Kidney (tissue), 2 donors: ENCODE measurements around the genes MAGEA2B, HAUS7 and CCNQ.

GRCh38 chrX:151985859-151986063 is 11.3 kb upstream of the GABRE start:
- PRO-cap: no peak
- RRBS: no CpG with 5 or more reads among the region's 2 CpGs

GRCh38 chrX:152156885-152157698 is 18.7 kb upstream of the MAGEA10 start:
- PRO-cap: no peak
- RRBS: no CpG with 5 or more reads among the region's 6 CpGs

- PRO-cap: no peak
- RRBS: no CpG with 5 or more reads among the region's 28 CpGs
Observed at GRCh38 chrX:152714390-152714873, at the start of gene MAGEA2B. Gene MAGEA2B (plus strand): TSS chrX:152714628.

DNA sequence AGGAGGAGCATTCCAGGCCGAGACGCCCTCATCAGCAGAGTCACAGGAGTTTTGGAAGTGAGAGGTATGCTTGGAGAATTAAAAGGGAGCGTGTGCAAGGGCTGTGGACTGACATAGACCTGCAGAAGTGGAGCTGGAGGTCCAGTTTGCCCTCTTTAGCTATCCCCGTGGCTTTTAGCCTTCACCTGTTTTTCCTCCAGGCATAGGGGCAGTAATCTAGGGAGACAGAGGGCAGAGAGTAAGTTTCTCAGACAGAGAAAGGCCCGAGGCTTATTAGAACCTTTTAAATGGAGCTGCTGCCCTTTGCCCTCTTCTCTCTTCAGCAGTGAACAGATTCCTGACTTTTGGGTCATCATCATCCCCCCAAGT is 758 bp downstream of the NSDHL start:
- PRO-cap: no peak
- RRBS: no CpG with 5 or more reads among the region's 5 CpGs

DNA sequence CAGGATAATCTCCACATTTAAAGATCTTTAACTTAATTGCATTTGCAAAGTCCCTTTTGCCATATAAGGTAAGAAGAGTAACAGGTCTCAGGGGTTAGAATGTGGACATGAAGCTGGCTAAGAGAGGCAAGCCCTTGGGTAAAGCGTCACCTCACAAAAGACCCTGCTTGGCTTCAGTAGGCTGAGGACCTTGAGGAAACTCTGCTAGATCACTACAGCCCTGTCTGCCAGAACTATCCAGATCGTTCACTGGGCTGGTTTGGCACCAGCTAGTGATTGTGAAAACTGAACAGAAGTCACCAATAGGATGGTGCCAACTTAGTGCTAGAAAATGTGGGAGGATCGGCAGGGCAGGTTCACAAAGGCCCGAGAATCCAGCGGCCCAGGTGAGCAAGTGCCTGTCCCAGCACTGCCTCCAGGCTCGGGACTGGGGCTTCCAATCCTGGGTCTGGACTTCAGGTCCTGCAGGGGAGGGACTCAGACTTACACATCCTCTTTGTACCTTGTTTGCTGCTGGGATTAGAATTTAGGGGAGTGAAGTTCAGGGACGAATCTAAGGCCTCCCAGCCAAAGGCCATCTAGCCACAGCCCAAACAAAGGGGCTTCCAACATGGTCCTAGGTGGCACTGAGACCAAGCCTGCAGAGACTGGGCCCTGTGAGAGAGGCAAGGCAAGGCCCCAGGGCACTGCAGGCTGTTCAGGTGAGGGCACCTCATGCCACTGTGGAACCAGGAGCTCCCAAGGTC is 20.9 kb upstream of the ZNF185 start:
- PRO-cap: no peak
- RRBS: no CpG with 5 or more reads among the region's 7 CpGs

DNA sequence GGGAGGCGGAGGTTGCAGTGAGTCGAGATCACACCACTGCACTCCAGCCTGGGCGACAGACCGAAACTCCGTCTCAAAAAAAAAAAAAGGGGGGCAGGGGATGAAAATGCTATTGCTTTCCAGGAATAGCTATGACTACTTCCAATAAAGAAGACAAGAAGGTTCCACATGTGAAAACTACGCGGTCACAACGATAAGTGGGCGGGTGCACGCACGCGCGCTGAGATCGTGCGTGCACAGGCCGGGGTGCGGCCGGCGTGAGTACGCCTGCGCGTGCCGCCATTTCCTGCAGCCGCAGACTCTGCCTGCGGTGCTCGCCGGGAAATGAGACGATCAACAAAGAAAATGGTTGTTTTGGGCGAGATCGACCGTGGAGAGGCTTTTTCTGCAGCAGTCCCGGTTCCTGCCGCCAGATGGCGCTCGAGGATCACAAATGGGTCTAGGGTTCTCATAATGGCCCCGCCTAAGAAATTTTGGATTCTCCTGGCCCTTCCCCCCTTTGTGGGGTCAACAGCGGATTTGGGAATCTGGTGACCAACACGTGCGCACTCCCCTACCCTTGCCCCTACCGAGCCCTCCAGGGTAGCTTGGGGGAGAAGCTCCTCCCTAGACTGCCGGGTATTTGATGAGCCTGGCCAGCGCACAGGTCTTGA is 35.1 kb downstream of the PNMA5 start:
- PRO-cap: no peak
- RRBS: 23% methylated on average over 16 of the region's 42 CpGs

DNA sequence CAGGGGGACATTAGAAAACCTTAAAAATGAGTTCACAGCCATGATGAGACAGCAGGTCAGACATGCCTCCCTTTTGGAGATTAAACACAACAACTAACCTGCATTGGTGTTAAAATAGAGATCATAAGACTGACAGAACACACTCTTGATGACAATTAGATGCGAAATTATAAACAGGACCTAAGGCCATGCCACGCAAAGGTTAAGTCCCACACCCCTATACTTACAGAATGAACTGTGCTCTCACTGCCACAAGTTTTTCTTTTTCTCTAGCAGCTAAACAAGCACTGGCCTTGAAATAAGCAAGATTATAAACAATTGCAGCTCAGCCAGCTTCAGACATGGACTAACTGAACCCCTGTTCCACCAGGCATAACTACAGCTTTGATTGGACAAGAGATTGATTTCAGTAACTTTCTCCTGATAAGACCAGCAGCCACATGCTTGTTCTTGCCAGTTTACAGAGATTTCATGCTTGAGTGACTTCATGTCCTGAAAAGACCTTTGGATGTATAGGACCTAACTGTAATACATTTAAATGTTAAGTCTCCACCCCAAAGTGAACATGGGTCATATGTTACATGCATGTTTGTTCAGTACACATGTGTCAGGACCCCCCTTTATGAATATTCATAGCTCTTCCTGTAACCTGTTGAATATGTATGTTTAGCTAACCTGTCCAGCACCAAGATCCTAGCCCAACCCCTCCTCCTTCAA is 27.8 kb downstream of the ZNF275 start:
- PRO-cap: no peak
- RRBS: no CpG with 5 or more reads among the region's 2 CpGs

DNA sequence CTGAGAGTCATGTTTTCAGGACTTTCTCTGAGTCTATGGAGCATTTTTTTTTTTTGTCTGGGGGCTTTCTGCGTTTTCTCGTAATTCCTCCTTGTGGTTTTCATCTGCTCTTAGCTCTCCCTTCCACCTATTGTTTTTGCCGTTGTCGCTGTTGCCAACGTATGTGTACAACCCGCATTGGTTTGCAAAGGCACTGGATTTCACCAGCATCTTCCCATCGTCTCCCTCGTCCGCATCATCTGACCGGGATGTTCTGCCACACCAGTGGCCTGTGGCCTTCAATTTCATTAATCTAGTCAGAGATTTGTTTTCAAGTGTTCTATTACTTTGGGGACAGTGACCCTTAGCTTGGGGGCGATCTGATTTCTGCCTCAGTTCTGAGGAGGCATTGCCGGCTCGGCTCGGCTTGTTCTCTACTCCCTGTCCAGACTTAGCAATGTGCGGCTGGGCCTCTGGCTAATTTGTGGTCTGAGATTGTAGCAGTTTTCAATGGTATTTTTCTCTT is 14.6 kb downstream of the PNMA6E start:
- PRO-cap: no peak
- RRBS: 80% methylated on average over 1 of the region's 15 CpGs

GRCh38 chrX:153454289-153454667 is 8.4 kb upstream of the TREX2 start:
- PRO-cap: no peak
- RRBS: no CpG with 5 or more reads among the region's 13 CpGs

GRCh38 chrX:153469955-153471258 is at the start of gene HAUS7:
Gene HAUS7 (minus strand): TSS chrX:153470576.
- PRO-cap: bidirectional peak, plus-strand start at chrX:153470872, minus-strand start at chrX:153470569
- RRBS: 20% methylated on average over 32 of the region's 92 CpGs

- PRO-cap: bidirectional peak, plus-strand start at chrX:153599372, minus-strand start at chrX:153599133
- RRBS: 19% methylated on average over 49 of the region's 132 CpGs
Observed at GRCh38 chrX:153598789-153600027, at the start of gene CCNQ. Gene CCNQ (minus strand): TSS chrX:153599139.

GRCh38 chrX:153609680-153610304 is 10.9 kb upstream of the CCNQ start:
- PRO-cap: no peak
- RRBS: 14% methylated on average over 5 of the region's 41 CpGs

GRCh38 chrX:153643536-153644118 is 3.4 kb upstream of the DUSP9 start:
- PRO-cap: no peak
- RRBS: 20% methylated on average over 8 of the region's 41 CpGs

DNA sequence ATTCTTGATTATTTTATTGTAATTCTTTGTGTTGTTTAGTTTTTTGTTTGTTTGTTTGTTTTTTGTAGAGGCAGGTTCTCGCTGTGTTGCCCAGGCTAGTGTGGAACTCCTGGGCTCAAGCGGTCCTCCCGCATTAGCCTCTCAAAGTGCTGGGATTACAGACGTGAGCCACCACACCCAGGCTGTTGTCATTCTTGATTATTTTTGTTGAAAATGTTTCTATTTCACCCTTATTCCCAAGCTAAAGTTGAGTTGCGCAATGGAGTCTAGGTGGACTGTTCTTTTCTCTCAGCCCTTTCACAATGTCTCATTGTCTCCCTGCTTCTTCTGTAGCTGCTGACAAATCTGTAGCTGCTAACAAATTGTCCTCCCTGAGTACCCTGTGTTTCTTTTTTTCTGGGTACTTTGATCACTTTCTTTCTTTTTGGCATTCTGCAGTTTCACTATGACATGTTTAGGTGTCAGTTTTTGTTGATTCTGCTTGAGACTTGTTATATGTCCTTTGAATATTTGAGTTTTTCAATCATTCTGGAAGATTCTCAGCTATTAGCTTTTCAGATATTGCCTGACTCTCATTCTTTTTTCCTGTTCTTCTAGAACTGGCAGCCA is 6.4 kb downstream of the ABCD1 start:
- PRO-cap: no peak
- RRBS: no CpG with 5 or more reads among the region's 5 CpGs

GRCh38 chrX:153740535-153740974 is 15.9 kb downstream of the ABCD1 start:
- PRO-cap: no peak
- RRBS: no CpG with 5 or more reads among the region's 10 CpGs

DNA sequence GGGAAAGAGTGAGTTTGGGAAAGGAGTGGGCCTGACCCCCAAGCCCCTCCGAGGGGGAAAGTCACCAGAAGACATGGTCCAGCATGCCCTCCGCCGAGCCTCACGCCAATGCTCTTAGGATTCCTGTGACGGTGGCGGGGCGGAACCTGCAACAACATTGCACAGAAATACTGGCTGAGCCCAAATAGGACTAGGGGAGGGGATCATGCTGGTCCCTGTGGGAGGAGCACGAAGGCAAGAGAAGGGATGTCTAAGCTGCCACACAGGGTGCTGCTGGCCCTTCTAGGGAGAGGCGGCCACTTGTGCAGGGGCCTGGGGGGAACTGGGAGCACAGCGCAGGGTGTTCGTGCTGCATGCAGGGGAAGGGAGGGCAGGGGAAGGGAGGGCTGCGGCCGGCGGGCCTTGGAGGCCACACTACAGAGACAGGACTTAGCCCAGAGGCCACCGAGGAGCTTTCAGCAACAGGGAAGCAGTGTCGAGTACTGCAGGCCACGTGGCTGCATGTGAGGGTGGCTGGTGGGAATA is 19.2 kb upstream of the PLXNB3 start:
- PRO-cap: no peak
- RRBS: no CpG with 5 or more reads among the region's 17 CpGs

GRCh38 chrX:153782397-153782596 is 1.5 kb downstream of the SRPK3 start:
- PRO-cap: no peak
- RRBS: no CpG with 5 or more reads among the region's 4 CpGs

DNA sequence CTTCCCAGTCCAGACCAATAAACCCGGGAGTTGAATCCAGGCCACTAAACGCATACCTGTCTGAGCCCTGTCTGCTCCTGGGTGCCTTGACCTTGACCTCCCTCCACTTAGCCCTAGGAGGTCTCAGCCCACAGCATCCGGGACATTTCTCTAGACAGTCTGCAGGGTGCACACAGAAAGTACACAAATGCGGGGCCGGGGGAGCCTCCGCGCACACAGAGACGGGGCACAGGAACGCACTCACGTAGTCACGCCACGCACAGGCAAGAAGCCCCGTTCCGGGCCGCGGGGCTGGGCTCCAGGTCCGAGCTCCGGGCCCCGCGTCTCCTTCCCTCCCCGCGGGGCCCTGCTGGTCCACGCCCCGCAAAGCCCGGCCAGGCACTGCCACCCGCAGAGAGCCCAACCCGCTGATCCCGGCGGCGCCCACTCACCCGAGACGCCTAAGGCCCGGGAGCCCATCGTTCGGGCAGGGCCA is 1.0 kb downstream of the PDZD4 start:
- PRO-cap: no peak
- RRBS: 21% methylated on average over 25 of the region's 35 CpGs

DNA sequence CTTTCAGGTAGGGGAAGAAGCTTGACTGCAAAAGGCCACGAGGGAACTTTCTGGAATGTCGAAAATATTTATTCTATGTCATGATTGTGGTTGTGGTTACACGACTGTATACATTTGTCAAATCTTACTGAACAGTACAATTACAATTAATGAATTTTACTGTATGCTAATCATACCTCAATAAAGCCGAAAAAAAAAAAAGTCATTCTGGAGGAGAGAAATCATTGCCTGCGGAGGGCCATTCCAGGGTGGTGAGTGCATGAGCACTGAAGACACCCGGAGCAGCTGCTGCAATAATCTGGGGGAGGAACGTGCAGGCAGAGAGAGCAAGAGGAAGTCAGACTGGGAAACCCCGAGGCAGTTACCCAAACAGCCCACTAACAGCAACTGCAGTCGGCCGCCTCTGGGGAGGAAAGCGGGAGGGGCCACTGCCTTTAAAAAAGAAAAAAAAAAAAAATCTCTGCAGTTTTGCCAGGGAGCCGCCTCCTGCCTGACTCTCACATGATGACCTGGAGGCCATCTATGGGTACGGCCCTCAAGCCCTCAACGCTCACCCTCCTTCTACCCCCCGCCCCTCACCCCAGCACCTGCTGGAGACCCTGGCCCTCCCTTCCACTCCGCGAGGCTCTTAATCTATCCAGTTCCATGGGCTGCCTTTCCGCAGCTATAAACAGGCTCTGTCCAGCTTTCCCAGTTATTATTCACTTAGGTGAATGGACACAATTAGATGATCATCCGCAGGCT is 3.6 kb upstream of the AVPR2 start:
- PRO-cap: no peak
- RRBS: no CpG with 5 or more reads among the region's 19 CpGs

DNA sequence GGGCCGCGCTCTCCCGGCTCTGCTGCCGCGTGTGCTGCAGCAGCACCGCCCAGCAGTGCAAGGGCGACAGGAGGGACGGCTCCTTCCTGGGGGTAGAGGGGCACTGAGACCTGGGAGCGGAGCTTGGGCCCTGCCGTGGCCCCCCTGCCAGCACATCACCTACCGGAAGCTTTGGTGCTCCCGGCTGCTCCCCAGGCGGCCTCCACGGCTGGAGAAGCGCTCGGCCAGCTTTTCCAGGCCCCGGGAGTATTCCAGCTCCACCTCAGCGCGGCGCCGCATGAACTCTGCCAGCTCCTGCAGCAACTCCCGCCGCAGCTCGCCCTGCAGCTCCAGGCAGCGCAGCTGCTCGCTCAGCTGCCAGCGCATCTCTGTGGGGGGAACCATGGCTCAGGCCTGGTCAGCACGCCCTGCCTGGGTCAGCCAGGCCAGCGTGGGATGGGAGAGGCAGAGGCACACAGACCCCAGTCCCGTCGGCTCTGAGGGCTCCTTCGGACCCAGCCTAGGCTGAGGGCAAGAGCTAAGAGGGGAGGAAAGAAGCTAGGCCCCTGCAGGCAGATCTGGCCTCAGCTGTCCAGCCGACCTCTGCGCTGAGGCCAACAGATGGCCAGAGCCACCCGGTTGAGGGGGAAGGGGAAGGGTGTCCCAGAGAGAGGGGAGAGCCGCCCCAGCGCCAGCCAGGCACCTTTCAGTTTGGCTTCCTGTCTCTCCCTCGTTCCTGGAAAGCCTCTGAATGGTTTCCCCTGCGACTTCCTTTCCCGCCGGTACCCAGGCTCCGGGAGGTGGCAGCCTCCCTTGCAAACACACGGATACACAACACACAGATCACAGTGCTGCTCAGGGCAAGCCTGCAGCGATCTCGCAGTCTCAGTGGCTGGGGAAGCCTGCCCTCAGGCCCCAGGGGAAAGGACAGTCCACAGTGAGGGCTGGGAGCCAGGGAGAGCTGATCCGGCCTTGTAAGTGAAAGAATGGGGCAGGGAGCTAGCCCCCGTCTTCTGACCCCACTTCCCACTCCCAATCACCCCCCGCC is 4.3 kb downstream of the ARHGAP4 start:
- PRO-cap: no peak
- RRBS: 58% methylated on average over 6 of the region's 48 CpGs